Neutrophil (primary cell): Measurements from ENCODE around the genes PRKRA and ITGA4.

DNA sequence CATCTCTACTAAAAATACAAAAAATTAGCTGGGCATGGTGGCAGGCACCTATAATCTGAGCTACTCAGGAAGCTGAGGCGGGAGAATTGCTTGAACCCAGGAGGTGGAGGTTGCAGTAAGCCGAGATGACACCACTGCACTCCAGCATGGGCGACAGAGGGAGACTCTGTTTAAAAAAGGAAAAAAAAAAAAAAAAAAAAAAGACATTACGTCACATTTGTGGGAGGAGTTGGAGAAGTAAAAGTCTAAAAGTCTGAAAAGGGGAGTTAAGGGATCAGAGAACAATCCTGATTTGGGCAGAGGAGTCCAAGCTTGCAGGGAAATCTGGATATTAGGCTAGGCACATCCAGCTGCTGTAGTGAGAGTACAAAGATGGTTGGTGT lies 3.5 kb upstream of the OSBPL6 start:
- PRO-cap, result no peak

DNA sequence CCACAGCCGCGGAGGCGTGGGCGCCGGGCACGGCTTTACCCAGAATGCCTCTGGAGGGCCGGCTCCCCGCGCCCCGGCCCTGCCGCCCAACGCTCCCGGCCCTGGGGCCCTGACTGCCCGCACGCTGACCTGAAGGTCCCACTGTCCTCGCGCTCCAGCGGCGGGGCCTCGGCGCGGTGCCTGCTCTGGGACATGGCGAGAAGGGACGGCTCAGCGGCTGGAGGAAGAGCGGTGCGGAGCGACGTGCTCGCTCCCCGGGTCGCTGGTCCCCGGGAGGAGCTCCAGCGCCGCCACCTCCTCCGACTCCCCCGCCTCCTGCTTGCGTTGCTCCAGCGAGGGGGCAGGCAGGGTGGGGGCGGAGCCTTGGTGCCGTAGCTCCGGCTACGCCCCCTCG lies at the start of gene PRKRA:
TSS of gene PRKRA (minus strand) at position 339 of the 394 bp plus-strand sequence.
- PRO-cap, result unidirectional peak, minus-strand start at position 317 of the sequence

GRCh38 chr2:178538807-178539777 lies 58.8 kb downstream of the PLEKHA3 start:
- PRO-cap, result no peak

- PRO-cap, result no peak
These were observed 77.7 kb downstream of the PLEKHA3 start for GRCh38 chr2:178557682-178558694.

GRCh38 chr2:178586351-178587078 lies 106.3 kb downstream of the PLEKHA3 start:
- PRO-cap, result no peak

DNA sequence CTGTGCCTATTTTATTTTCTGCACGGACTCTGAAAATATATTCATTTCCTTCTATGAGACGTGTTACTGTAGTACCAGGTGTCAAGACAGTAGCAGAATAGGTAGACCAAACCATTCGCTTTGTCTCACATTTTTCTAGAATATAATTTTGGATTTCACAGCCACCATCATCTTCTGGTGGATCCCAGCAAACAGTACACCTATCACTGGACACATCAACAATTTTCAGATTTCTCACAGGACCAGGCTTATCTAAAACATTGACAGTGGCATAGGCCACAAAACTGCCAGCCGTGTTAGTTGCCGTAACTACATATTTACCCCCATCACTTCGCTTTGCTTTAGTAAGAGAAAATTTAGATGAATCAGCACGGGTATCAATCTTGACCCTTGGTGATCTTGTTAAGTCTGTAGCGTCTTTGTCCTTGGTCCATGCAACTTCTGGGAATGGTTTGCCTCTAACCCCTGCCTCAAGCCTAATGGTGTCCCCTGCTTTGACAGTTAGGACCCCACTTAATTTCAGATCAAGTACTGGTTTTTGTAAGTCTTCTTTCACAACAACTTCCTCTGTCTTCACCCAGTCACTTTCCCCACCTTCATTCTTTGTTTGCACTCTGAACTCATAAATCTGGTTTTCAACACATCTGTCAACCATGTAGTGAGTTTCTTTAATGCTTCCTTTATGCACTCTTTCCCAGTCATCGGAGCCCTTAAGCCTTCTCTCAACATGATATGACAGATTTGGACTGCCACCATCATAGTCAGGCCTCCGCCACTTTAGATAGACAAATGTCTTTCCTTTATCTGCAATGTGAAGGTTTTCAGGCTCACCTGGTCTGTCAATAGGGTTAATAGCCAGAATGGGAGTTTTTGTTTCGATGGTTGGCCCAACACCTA lies 108.9 kb downstream of the PLEKHA3 start:
- PRO-cap, result no peak

- PRO-cap, result no peak
These were observed 129.6 kb downstream of the TTN start for GRCh38 chr2:178677566-178678082.

DNA sequence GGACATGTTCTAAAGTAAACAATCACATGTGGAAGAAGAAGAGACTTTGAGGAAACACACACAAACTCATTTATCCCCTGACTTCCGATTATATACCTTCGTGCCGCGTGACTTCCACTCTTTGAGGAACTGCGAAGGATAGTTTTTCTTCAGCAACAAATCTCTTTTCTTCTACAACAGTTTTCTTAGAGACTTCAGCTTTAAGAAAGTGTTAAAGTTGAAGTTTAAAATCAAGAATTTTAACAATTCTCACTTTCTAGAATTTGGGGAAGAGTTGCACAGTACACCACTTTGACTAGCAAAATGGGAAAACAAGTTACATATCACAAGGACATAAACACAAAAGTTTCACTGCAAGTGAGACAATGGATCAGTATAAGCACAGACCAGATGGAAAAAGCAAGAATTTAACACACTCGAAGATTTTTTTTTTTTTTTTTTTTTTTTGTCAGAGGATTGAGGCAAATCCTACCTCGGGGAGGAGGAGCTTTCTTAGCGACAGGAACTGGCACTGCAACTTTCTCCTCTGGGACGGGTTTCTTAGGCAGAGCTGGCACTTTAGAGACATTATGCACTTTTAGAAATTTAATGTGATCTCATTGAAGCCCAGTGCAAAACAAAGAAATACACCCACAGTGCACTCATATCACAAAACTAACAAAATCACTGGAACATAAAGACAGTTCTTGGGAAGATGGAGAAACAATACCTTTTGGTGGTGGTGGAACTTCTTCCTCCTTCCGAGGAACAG lies 118.5 kb downstream of the TTN start:
- PRO-cap, result no peak

- PRO-cap, result no peak
These were observed 31.3 kb downstream of the TTN start for GRCh38 chr2:178775506-178776768.

GRCh38 chr2:178799445-178799877 lies 7.8 kb downstream of the TTN start:
- PRO-cap, result no peak

DNA sequence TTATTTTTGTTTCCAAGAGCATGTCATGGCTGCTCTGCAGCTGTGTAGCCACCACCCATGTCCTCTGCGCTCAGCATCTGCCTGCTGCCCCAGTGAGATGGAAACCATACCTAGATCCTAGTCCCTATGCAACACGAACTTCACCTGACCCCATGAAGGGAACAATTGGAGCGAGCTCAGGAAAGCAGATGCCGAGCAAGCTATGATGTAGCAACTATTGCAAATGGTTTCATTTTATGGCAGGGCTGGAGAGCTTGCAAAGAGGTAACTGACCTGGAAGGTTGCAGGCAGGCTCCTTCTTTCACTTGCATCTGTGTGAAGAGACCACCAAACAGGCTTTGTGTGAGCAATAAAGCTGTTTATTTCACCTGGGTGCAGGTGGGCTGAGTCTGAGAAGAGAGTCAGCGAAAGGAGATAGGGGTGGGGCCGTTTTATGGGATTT lies 1.4 kb upstream of the CCDC141 start:
- PRO-cap, result no peak

DNA sequence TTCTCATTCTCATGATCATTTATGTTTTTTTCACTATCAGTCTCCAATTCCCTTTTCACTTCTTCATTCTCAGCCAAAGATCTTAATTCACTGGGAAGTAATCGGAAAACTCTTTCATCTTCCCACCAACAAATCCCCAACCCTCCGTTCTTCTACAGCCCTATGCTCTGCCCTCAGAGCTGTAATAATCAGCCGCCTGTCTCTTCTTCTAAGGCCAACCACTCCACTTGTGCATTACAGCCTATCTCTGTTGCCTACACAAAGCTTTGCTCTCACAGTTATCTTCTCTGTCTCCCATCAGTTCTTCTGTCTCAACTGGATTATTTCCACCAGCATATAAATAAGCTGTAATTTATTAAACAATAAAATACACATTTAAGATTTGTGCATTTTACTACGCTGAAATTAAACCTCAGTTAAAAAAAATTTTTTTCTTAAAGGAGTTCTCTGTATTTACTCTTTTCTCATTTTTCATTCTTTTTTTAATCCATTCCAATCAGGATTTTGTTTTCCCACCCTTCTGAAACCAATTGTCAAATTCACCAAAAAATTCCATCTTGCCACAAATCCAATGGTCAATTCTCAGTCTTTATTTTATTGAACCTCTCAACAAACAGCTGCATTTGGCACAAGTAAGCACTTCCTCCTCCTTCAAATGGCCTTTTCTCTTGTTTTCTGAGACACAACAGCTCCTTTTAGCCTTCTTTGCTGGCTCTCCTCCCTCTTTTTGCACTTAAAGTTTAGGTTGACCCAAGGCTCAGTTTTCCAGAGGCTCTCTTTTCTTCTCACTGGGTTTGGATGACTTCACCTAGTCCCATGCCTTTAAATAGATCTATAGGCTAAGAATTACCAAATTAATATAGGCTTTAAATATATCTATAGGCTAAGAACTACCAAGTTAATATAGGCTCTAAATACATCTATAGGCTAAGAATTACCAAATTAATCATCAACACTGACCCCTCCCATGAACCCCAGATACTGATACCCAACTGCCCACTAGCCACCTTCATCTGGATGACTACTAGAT lies 76.1 kb upstream of the CCDC141 start:
- PRO-cap, result no peak

DNA sequence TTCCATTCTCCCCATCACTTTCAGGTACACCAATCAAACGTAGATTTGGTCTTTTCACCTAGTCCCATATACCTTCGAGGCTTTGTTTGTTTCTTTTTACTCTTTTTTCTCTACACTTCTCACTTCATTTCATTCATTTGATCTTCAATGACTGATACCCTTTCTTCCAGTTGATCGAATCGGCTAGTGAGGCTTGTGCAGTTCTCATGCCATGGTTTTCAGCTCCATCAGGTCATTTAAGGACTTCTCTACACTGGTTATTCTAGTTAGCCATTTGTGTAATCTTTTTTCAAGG lies 104.9 kb downstream of the ZNF385B start:
- PRO-cap, result no peak

- PRO-cap, result no peak
These were observed 288.1 kb upstream of the UBE2E3 start for GRCh38 chr2:180692264-180692758.

- PRO-cap, result no peak
These were observed 964 bp upstream of the UBE2E3 start for GRCh38 chr2:180979375-180979907.

GRCh38 chr2:181395080-181395472 lies 62.1 kb upstream of the ITGA4 start:
- PRO-cap, result no peak

- PRO-cap, result no peak
These were observed 19.6 kb upstream of the ITGA4 start for GRCh38 chr2:181437630-181437888.

DNA sequence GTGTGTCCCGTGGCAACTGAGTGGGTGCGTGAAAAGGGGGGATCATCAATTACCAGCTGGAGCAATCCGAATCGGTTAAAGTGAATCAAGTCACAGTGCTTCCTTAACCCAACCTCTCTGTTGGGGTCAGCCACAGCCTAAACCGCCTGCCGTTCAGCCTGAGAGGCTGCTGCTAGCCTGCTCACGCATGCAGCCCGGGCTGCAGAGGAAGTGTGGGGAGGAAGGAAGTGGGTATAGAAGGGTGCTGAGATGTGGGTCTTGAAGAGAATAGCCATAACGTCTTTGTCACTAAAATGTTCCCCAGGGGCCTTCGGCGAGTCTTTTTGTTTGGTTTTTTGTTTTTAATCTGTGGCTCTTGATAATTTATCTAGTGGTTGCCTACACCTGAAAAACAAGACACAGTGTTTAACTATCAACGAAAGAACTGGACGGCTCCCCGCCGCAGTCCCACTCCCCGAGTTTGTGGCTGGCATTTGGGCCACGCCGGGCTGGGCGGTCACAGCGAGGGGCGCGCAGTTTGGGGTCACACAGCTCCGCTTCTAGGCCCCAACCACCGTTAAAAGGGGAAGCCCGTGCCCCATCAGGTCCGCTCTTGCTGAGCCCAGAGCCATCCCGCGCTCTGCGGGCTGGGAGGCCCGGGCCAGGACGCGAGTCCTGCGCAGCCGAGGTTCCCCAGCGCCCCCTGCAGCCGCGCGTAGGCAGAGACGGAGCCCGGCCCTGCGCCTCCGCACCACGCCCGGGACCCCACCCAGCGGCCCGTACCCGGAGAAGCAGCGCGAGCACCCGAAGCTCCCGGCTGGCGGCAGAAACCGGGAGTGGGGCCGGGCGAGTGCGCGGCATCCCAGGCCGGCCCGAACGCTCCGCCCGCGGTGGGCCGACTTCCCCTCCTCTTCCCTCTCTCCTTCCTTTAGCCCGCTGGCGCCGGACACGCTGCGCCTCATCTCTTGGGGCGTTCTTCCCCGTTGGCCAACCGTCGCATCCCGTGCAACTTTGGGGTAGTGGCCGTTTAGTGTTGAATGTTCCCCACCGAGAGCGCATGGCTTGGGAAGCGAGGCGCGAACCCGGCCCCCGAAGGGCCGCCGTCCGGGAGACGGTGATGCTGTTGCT lies at the start of gene ITGA4:
TSS of gene ITGA4 (plus strand) at position 768 of the 1,107 bp plus-strand sequence.
- PRO-cap, result no peak

- PRO-cap, result no peak
These were observed 8.9 kb downstream of the ITPRID2 start for GRCh38 chr2:181900076-181901157.

DNA sequence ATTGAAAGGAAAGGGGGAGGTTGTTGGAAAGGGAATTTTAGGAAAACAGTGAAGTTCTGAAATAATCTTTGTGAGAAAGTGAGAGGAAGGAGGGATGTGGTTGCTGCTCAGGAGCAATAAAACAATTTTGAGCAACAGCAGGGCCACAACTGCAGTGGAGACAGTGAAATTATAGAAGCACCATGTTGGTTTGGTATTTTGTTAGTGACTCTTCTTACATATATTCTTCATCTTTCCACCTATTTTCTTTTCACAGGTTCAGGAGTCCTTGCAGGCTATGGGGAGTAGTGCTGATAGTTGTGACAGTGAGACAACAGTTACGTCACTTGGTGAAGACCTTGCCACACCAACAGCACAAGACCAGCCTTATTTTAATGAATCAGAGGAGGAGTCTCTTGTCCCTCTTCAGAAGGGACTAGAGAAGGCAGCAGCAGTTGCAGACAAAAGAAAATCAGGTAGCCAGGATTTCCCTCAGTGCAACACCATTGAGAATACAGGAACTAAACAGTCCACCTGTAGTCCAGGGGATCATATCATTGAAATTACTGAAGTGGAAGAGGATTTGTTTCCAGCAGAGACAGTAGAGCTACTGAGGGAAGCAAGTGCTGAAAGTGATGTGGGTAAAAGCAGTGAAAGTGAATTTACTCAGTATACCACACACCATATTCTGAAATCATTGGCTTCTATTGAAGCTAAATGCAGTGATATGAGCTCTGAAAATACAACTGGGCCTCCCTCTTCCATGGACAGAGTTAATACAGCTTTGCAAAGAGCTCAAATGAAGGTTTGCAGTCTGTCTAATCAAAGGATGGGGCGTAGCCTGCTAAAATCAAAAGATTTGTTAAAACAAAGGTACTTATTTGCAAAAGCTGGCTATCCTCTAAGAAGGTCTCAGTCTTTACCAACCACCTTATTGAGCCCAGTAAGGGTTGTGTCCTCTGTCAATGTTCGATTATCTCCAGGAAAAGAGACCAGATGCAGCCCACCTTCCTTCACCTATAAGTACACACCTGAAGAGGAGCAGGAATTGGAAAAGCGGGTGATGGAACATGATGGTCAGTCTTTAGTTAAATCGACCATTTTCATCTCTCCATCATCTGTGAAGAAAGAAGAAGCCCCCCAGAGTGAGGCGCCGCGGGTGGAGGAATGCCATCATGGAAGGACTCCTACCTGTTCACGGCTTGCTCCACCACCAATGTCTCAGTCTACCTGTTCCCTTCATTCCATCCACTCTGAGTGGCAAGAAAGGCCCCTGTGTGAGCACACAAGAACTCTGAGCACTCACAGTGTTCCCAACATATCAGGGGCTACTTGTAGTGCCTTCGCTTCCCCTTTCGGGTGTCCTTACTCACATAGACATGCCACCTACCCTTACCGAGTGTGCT lies 23.9 kb downstream of the ITPRID2 start:
- PRO-cap, result no peak